ENCODE results near the gene SPTBN1.

GRCh38 chr2:48528948-48529644 lies 858 bp upstream of the STON1 start:
- PRO-cap = bidirectional peak, plus-strand start at chr2:48529383, minus-strand start at chr2:48529242
- RAMPAGE, long total RNA, 3 experiments = no peak in any of the 3 experiments

GRCh38 chr2:48568561-48569036 lies 38.6 kb downstream of the STON1 start:
- PRO-cap = no peak
- RAMPAGE, long total RNA, 3 experiments = no peak in any of the 3 experiments

- PRO-cap = no peak
- RAMPAGE, long total RNA, 3 experiments = no peak in any of the 3 experiments
Measured at GRCh38 chr2:49306925-49307286, 152.6 kb upstream of the FSHR start.

GRCh38 chr2:51064070-51064423 lies 32.1 kb upstream of the NRXN1 start:
- PRO-cap = no peak
- RAMPAGE, long total RNA, 3 experiments = no peak in any of the 3 experiments

DNA sequence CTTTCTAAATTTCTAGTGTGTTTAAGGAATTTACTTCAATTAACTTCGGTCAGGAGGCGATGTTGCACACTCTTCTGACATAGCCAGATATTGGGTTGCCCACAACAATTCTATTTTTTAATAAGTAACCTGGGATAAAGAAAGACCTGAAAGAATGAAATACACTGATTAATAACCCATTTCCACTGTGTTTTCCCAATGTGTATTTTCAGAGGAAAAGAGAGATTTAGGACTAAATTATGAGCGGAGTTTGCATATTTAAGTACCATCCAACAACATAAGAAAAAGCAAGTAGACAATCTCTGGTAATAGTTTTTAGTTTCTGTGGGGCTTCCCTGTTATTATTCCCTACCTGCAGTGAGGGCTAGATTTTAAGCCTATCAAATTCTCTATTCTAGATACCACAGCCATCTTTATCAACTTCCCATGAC lies 250.4 kb upstream of the NRXN1 start:
- PRO-cap = unidirectional peak, minus-strand start at position 279 of the sequence
- RAMPAGE, long total RNA, 3 experiments = no peak in any of the 3 experiments

GRCh38 chr2:51990625-51991093 lies 958.7 kb upstream of the NRXN1 start:
- PRO-cap = no peak
- RAMPAGE, long total RNA, 3 experiments = no peak in any of the 3 experiments

DNA sequence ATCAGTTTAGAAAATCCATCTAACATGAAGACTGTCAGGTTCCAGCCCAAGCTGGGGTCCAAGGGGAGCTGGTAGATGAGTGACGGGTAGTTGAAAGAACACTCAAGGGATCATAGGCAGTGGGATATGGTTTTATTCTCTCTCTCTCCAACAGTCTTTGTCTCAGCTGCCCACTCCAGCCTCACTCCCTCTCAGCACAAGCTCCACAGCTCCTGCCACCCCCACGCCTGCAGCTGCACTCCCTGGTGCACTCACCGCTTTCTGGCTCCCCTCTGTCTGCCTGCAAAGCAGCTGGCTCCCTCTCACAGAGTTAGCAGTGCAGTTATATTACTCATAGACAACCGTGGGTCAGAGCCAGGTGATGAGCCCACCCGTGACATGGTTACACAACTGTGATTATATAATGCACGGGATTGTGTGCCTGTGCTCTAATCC lies 277.0 kb upstream of the CHAC2 start:
- PRO-cap = no peak
- RAMPAGE, long total RNA, 3 experiments = no peak in any of the 3 experiments

- PRO-cap = no peak
- RAMPAGE, long total RNA, 3 experiments = no peak in any of the 3 experiments
Measured at GRCh38 chr2:53813142-53813416, 26.2 kb downstream of the ERLEC1 start.

DNA sequence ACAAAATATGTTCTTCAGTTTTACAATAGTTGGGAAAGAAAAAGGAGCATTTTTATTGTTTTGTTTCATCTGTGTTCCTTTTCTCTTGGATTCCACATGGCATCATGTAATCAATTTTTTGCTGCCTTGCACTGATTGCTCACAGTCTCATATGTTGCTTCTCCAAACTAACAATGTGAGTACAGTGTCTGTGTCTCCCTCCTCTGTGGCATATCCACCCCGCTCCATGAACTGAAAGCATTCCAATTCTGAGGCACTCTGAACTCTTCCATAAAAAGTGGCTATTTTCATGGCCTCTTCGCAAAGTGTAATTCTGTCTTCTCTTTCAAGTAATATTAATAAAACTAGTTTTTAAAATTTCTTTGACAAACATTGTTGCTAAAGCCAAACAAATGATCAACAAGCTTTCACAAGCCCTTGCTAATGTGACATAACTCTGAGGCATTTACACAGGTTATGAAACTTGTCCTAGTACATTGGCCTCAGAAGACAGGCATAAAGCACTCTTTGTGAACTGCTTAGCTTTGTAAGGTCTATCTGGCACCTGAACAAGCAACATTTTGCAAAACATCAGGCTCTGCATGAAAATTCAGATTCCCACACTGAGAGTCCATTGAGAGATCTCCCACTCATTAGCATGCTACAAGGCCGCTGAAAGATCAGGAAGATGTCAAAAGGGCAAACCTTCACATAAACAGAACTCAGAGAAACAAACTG lies 33.0 kb downstream of the GPR75 start:
- PRO-cap = no peak
- RAMPAGE, long total RNA, 3 experiments = no peak in any of the 3 experiments

GRCh38 chr2:53912731-53913589 lies 53.2 kb upstream of the GPR75 start:
- PRO-cap = no peak
- RAMPAGE, long total RNA, 3 experiments = no peak in any of the 3 experiments

DNA sequence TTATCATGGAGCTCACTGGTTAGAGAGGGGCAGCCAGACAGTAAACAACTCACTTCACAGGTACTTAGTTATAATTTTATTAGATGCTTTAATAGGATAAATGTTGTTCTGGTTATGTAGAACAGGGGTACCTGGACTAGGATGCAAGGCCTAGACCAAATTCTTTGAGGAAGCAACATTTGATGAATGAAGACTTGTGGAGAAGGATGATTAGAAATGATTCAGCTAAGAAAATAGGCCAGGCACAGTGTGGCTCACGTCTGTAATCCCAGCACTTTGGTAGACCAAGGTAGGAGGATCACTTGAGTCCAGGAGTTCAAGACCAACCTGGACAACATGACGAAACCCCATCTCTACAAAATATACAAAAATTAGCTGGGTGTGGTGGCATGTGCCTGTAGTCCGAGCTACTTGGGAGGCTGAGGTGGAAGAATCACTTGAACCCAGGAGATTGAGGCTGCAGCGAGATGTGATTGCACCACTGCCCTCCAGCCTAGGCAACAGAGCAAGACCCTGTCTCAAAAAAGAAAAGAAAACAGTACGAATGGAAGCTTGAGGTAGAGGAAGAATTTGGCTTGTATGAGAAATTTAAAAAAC lies 12.2 kb downstream of the ACYP2 start:
- PRO-cap = no peak
- RAMPAGE, long total RNA, 3 experiments = start-site peak on the plus strand in 1 of 3 experiments, centred at position 277 of the sequence, 7 reads per replicate

- PRO-cap = no peak
- RAMPAGE, long total RNA, 3 experiments = no peak in any of the 3 experiments
Measured at GRCh38 chr2:54419964-54420352, 36.2 kb upstream of the SPTBN1 start.

GRCh38 chr2:54455804-54456524 lies at the start of gene SPTBN1:
Gene SPTBN1 (plus strand): TSS chr2:54456327.
- PRO-cap = bidirectional peak, plus-strand start at chr2:54456327, minus-strand start at chr2:54456111
- RAMPAGE, long total RNA, 3 experiments = no peak in any of the 3 experiments

DNA sequence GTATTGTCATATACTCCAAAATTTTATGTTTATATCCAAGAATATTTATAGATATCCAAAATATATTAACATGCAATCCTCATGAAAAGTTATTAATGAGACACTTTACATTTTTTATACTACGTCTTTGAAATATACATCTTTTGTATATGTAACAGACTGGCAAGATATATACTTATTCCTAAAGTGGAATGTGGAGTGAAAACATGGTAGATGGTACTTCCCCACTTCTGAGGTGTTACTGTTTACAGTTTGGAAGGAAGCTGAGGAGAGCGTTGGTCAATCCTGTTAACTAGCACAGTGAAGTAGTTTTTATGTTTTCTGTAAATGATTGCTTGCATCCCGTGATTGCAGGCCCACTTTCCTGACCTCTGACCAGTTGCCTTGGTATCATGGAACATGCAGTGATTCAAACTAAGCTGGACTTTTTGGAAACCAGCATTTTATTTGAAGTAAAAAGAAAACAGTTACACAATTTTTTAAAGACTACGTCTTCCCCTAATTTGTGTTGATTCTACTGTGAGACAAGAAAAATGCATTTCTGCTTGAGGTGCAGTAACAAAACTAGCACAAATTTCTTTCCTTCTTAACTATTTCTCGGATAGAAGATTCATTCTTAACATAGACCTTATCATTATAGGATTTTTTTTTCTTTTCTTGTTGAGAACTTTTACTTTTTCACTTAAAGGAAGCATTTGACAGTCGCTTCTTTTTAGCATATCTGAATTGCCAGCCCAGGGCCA lies 76.4 kb downstream of the SPTBN1 start:
- PRO-cap = no peak
- RAMPAGE, long total RNA, 3 experiments = no peak in any of the 3 experiments

- PRO-cap = no peak
- RAMPAGE, long total RNA, 3 experiments = start-site peak on the plus strand in 2 of 3 experiments, at chr2:54612172-54612325 at its widest, 51 to 211 reads per replicate
Measured at GRCh38 chr2:54611822-54612566, 111.5 kb upstream of the EML6 start.

- PRO-cap = bidirectional peak, plus-strand start at chr2:54634956, minus-strand start at chr2:54634718
- RAMPAGE, long total RNA, 3 experiments = no peak in any of the 3 experiments
Measured at GRCh38 chr2:54634368-54635569, 88.7 kb upstream of the EML6 start.

- PRO-cap = no peak
- RAMPAGE, long total RNA, 3 experiments = no peak in any of the 3 experiments
Measured at GRCh38 chr2:54641855-54642546, 81.5 kb upstream of the EML6 start.

- PRO-cap = no peak
- RAMPAGE, long total RNA, 3 experiments = start-site peak on the plus strand in 1 of 3 experiments, at chr2:54646220-54646299 at its widest, 773 reads per replicate
Measured at GRCh38 chr2:54645835-54646561, 77.5 kb upstream of the EML6 start.

DNA sequence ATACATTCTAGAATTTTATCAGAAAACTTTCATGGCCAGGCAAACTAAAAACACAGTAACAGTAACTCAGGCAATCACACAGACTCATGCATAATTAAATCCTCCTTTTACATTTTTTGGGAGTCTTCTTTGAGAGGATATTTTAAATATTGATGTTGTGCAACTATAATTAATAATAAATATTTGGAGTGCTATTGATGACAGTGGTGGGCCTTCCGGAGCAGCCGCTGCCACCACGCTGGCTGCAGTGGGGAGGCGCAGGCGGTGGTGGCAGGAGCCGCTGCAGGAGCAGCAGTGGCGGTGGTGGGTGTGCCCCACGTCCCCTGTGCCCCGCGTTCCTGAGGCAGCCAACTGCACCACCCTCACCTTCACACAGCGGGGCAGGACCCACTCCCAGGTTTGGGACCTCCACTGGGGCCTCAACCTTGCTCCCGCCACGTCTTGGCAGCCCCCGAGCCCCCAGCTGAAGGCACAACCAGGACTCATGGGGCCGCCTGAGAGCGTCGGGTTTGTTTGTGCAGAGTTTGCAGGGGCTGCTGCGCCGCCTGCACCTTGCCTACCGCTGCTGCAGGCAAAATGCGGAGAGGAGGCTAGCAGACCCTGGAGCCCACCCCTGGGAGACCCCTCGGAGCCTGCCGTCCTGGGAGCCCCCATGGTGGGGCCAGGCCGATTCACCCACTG lies 15.0 kb upstream of the EML6 start:
- PRO-cap = no peak
- RAMPAGE, long total RNA, 3 experiments = no peak in any of the 3 experiments

- PRO-cap = no peak
- RAMPAGE, long total RNA, 3 experiments = no peak in any of the 3 experiments
Measured at GRCh38 chr2:54757383-54758011, 34.0 kb downstream of the EML6 start.